ENCODE measurements around a stretch of chr1.

- PRO-cap, 6 experiments, result no peak in any of the 6 experiments
- RAMPAGE, long total RNA, 2 experiments, result no peak in any of the 2 experiments
- RRBS, result no CpG with 5 or more reads among the region's 7 CpGs
Observed at GRCh38 chr1:232687248-232687586, 57.3 kb upstream of the SIPA1L2 start.

DNA sequence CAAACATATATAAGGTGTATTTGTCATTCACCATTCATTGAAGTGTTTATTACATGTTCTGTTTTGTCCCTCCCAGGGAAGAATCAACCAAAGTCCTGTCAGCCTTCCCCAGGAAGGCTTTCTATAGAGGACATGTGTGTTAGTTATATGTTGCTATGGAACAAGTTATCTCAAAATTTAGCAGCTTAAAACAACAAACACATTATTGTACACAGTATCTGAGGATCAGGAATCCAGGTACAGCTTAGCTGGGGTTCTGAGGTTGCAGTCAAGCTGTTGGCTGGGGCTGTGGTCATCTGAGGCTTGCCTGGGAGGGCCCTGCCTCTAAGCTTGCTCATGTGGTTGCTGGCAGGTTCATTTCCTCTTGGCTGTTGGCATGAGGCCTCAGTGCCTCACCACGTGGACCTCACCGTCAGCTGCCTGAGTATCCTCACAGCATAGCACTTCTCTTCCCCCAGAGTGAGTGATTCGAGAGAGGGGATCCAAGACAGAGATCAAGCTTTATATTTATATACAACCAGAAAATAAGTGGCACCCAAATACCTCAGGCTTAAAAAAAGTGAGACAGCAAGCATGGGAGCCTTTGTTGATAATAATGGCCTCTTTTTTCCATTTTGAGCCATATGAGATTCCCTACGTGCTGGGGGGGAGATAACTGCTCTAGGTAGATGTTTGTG is 18.5 kb downstream of the NTPCR start:
- PRO-cap, 6 experiments, result no peak in any of the 6 experiments
- RAMPAGE, long total RNA, 2 experiments, result no peak in any of the 2 experiments
- RRBS, result no CpG with 5 or more reads among the region's 4 CpGs

GRCh38 chr1:233098124-233098514 is 147.7 kb downstream of the NTPCR start:
- PRO-cap, 6 experiments, result no peak in any of the 6 experiments
- RAMPAGE, long total RNA, 2 experiments, result no peak in any of the 2 experiments
- RRBS, result no CpG with 5 or more reads among the region's 1 CpG

- PRO-cap, 6 experiments, result no peak in any of the 6 experiments
- RAMPAGE, long total RNA, 2 experiments, result no peak in any of the 2 experiments
- RRBS, result 95% methylated on average over 3 of the region's 23 CpGs
Observed at GRCh38 chr1:233257795-233258847, 37.4 kb downstream of the PCNX2 start.

DNA sequence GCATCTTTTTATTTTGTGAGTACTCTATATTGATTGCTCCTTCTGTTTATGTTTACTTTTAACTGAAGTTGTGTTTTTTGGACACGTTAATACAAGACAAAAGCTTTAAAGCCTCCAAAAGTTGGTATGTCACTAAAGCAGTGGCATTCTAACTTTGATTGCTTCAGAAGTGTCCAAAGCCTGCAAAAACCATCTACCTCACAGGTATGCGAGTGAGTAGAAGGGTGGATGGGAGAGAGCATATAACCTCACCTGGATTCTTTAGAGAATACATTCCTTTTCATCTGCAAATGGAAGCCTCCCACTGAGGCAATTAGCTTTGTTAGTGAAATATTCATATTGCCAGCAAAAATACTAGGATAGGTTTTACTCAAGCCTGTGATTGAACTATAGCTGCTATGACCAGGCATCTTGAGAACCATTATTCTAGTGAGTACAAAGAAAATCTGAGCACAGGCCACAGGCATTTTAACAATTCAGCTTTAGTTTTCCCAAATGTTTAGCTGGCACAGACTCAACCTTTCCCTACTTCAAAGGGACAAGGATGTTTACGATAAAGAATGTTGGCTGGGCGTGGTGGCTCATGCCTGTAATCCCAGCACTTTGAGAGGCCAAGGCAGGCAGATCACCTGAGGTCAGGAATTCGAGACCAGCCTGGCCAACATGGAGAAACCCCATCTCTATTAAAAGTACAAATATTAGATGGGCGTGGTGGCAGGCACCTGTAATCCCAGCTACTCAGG is 39.7 kb downstream of the MAP3K21 start:
- PRO-cap, 6 experiments, result no peak in any of the 6 experiments
- RAMPAGE, long total RNA, 2 experiments, result no peak in any of the 2 experiments
- RRBS, result no CpG with 5 or more reads among the region's 6 CpGs

GRCh38 chr1:233479570-233480039 is 134.3 kb upstream of the KCNK1 start:
- PRO-cap, 6 experiments, result no peak in any of the 6 experiments
- RAMPAGE, long total RNA, 2 experiments, result no peak in any of the 2 experiments
- RRBS, result no CpG with 5 or more reads among the region's 2 CpGs

DNA sequence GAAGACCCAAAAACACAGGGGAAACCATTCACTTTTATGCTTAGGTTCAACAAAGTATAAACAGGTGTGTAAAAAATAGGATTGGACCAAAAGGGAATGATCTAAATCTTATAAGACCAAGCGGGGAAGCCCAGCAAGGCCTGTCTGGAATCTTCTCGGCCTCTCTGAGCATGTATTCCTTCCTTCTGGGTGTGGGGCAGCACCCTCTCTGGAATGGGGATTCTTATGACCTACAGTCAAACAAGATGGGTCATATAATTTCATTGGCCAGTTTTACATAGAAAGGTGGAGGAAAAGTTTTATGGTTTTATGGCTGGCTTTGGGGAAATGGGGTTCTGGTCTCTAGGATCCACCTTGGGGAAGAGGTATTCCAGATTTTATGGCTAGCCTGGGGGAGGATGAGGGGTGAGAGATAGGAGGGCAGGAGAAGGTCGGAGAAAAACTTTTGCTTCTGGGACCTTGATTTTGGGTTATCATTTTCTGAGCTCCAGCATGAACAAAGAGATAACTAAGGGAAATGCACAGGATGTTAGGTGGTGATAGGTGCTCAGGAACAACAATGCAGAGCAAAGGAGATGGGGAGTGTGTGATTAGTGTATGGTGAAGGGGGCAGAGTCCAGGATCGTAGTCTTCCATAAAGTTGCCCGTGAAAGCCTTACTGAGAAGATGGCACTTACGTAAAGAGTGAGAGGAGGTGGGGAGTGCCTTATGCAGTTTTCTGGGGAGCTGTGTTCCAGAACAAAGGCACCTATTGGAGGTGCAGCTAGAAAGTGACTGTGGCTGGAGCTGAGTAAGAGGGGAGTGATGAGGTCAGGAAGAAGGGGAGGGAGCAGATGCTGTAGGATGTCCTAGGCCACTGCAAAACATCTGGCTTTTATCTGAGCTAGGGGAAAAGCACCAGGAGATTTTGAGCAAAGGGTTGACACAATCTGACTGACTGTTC is 11.5 kb downstream of the KCNK1 start:
- PRO-cap, 6 experiments, result no peak in any of the 6 experiments
- RAMPAGE, long total RNA, 2 experiments, result no peak in any of the 2 experiments
- RRBS, result no CpG with 5 or more reads among the region's 6 CpGs

DNA sequence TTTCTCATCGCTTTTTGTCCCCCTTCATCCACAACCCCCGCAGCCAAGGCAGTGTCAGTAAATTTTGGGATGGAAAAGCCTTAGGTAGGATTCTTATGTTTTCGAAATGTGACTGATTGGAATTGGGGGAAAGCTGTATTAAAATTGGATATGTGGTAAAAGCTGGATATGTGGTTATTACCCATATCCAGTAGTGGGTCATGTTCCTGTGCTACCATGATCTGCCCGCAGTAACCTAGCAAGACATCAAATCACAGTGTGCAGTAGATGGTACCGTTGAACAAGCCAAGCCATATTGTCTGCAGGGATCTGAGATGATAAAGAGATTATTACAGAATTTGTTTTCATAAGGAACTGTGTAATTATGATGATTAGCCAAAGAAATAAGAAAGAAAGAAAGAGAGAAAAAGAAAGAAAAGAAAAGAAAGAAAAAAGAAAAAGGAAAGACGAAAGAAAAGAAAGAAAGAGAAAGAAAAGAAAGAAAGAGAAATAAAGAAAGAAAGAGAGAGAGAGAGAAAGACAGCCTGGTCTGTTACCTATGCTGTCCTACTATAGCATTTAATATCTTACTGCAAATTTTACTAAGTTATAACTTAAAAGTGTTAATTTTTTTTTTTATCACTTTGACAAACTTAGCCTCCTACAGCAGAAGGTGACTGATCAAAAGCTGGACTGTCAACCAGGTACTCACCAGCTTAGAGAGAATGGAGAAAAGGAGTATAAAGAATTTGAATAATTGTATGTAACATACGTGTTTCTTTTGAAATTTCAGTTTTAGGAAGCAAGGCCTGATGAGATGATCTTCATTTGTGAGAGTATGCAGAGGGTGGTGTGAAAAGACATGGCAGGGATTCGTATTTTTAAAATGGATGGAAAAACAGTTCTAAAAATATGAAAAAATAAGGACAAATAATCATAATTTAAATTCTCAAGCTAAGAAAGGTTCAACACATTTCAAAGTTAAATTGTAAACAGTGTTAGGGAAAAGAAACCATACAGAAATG is 43.6 kb downstream of the KCNK1 start:
- PRO-cap, 6 experiments, result no peak in any of the 6 experiments
- RAMPAGE, long total RNA, 2 experiments, result no peak in any of the 2 experiments
- RRBS, result no CpG with 5 or more reads among the region's 8 CpGs

DNA sequence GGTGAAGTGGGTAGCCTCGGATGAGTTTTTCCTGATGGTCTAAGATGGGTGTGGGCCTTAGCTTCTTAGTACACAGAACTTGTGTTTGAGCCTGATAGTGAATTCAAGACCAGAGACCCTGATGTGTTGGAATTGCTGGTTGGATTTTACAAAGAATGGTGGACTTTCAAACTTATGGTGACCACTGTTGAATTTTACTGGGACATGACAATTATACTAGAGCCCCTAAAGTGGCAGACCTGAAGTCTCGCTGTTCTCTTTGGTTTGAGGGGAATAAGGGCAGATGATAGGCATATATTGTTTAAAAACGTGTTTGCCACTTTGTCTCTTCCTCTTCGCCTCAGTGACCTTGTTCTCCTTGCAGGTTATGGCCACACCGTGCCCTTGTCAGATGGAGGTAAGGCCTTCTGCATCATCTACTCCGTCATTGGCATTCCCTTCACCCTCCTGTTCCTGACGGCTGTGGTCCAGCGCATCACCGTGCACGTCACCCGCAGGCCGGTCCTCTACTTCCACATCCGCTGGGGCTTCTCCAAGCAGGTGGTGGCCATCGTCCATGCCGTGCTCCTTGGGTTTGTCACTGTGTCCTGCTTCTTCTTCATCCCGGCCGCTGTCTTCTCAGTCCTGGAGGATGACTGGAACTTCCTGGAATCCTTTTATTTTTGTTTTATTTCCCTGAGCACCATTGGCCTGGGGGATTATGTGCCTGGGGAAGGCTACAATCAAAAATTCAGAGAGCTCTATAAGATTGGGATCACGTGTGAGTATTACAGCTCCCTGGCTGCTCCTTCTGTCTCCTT is 52.5 kb downstream of the KCNK1 start:
- PRO-cap, 6 experiments, result no peak in any of the 6 experiments
- RAMPAGE, long total RNA, 2 experiments, result no peak in any of the 2 experiments
- RRBS, result no CpG with 5 or more reads among the region's 18 CpGs

GRCh38 chr1:233693959-233694645 is 80.2 kb downstream of the KCNK1 start:
- PRO-cap, 6 experiments, result peak in 6 of 6 experiments; most common plus-strand start chr1:233694417 (in 5); most common minus-strand start chr1:233694337 (in 5)
- RAMPAGE, long total RNA, 2 experiments, result no peak in any of the 2 experiments
- RRBS, result no CpG with 5 or more reads among the region's 5 CpGs

- PRO-cap, 6 experiments, result no peak in any of the 6 experiments
- RAMPAGE, long total RNA, 2 experiments, result no peak in any of the 2 experiments
- RRBS, result no CpG with 5 or more reads among the region's 6 CpGs
Observed at GRCh38 chr1:234515348-234516214, 36.6 kb upstream of the TARBP1 start.

DNA sequence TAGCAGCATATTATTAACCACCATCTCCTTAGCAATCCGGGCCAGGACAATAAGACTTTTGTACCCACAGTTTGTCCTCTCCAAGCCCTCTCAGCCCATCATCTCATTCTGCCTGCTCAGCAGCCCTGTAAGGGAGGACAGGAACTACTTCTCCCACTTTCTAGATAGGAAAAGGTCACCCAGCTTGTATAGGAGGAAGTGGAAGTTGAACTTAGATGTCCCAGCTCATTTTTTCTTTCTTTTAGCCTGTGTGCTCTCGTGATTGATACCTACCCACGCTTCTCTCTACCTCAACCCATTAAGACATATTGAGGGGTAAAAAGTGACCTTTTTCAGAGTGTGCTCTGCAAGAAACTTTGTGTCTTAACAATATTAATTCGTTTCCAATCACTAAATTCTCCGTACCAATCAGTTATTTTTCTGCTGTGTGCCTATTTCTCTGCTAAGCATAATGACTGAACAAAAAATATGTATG is 49.6 kb upstream of the TARBP1 start:
- PRO-cap, 6 experiments, result peak in 1 of 6 experiments; most common plus-strand start position 235 of the sequence (in 1); most common minus-strand start position 110 of the sequence (in 1)
- RAMPAGE, long total RNA, 2 experiments, result no peak in any of the 2 experiments
- RRBS, result no CpG with 5 or more reads among the region's 5 CpGs

DNA sequence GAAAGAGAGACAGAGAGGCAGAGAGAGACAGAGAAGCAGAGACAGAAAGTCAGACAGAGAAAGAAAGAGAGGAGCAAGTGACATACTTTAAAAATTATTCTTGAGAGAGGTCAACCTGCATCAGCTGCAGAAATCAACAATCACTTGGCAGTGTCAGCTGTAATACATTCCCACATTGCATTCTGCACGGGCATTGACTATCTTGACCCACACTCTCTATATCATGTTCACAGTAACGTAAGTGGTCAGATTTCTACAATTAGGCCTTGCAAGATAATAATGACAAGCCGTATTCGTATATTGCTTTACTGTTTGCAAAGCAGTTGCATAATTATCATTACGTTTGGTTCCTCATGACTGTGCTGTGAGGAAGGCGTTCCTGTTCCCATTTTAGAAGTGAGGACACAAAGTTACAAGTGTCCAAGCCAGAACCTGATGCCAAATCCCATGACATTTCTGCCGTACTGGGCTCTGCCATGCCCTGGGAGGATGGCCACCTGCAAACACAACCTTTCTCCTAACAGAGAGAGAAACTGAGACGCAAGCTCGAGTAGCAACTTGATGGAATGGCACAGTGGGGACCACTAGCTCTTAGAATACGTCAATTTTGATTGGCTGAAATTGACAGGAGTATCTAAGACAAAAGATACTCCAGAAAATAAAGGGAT is 53.5 kb upstream of the TARBP1 start:
- PRO-cap, 6 experiments, result peak in 2 of 6 experiments; most common plus-strand start position 441 of the sequence (in 1); most common minus-strand start position 275 of the sequence (in 1)
- RAMPAGE, long total RNA, 2 experiments, result no peak in any of the 2 experiments
- RRBS, result no CpG with 5 or more reads among the region's 10 CpGs

GRCh38 chr1:234605928-234606915 is 3.8 kb downstream of the IRF2BP2 start:
- PRO-cap, 6 experiments, result peak in 3 of 6 experiments; most common plus-strand start chr1:234606096 (in 2); most common minus-strand start chr1:234606063 (in 2)
- RAMPAGE, long total RNA, 2 experiments, result start-site peak on the minus strand in 1 of 2 experiments, at chr1:234606067-234606819 at its widest, 194 reads per replicate
- RRBS, result no CpG with 5 or more reads among the region's 11 CpGs

- PRO-cap, 6 experiments, result no peak in any of the 6 experiments
- RAMPAGE, long total RNA, 2 experiments, result no peak in any of the 2 experiments
- RRBS, result no CpG with 5 or more reads among the region's 8 CpGs
Observed at GRCh38 chr1:234657029-234657764, 47.2 kb upstream of the IRF2BP2 start.

- PRO-cap, 6 experiments, result no peak in any of the 6 experiments
- RAMPAGE, long total RNA, 2 experiments, result no peak in any of the 2 experiments
- RRBS, result no CpG with 5 or more reads among the region's 7 CpGs
Observed at GRCh38 chr1:234718873-234719428, 109.0 kb upstream of the IRF2BP2 start.

DNA sequence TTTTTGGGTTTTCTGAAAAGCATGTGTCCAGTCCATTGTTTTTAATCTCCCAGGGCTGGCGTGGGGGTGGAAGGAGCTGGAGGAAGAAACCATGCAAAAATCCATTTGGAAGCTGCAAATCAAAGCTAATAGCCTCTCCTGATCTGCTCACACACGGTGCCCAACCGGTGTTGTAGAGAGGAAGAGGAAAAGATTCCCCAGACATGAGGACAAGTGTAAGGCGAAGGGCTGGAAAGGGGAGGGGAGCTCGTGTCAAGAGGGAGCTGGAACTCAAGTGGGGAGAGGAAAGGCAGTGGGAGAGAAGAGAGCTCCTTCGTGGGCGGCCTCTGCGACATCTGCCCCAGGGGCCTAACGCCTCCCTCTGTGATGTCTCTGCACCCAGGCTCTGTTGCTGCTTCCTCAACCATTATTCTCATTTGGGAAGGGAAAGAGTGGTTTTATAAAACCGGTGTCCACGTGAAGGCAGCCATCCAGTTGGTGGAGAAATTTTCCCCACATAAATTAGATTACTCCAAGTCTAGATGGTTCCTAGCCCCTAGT is 112.4 kb upstream of the IRF2BP2 start:
- PRO-cap, 6 experiments, result peak in 2 of 6 experiments; most common plus-strand start position 44 of the sequence (in 2)
- RAMPAGE, long total RNA, 2 experiments, result no peak in any of the 2 experiments
- RRBS, result no CpG with 5 or more reads among the region's 11 CpGs

- PRO-cap, 6 experiments, result peak in 1 of 6 experiments; most common minus-strand start chr1:234751334 (in 1)
- RAMPAGE, long total RNA, 2 experiments, result no peak in any of the 2 experiments
- RRBS, result no CpG with 5 or more reads among the region's 5 CpGs
Observed at GRCh38 chr1:234751065-234751896, 141.3 kb upstream of the IRF2BP2 start.

DNA sequence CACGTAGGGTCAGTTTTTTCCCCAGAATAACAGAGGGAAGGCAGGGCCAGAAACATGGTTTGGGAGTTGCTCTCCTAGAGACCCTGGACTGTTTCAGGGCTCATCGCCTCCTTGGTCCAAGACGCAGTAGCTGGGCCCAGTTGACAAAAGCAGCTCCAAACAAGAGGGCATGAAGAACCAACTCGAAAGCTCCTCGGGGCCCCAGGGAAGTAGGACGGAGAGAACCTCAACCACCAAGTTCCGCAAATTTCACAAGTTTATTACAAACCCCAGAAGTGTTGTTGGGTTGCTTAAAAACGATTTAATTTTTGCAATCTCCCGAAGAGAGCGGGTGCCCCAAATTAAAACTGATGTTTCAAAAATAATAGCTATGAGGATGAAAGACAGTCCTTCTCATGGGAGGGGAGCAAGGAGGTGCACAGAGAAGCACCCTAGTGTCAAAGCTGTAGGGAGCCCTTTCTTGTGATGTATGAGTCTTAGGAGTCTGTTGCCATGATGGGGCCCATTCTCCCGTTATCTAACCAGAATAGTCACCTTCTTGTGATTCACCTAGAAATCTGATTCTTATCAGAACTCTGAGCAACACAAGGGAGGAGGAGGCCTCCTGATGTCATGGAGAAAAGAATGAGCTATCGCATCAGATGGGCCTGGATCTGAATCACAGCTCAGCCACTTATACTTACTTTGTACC is 165.6 kb upstream of the IRF2BP2 start:
- PRO-cap, 6 experiments, result no peak in any of the 6 experiments
- RAMPAGE, long total RNA, 2 experiments, result no peak in any of the 2 experiments
- RRBS, result no CpG with 5 or more reads among the region's 12 CpGs

DNA sequence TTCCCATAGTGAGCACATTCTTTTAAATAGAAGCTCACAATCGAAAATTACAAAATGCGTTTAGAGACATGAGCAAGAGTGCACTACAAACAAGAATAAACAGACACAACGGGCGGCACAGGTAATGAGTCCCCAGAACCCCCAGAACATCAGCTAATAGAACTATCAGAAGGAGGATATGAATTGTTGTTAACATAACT is 235.6 kb upstream of the IRF2BP2 start:
- PRO-cap, 6 experiments, result no peak in any of the 6 experiments
- RAMPAGE, long total RNA, 2 experiments, result no peak in any of the 2 experiments
- RRBS, result no CpG with 5 or more reads among the region's 4 CpGs

All from heart left ventricle (tissue), 7 donors.